ENCODE measurements around a stretch of chr7.

DNA sequence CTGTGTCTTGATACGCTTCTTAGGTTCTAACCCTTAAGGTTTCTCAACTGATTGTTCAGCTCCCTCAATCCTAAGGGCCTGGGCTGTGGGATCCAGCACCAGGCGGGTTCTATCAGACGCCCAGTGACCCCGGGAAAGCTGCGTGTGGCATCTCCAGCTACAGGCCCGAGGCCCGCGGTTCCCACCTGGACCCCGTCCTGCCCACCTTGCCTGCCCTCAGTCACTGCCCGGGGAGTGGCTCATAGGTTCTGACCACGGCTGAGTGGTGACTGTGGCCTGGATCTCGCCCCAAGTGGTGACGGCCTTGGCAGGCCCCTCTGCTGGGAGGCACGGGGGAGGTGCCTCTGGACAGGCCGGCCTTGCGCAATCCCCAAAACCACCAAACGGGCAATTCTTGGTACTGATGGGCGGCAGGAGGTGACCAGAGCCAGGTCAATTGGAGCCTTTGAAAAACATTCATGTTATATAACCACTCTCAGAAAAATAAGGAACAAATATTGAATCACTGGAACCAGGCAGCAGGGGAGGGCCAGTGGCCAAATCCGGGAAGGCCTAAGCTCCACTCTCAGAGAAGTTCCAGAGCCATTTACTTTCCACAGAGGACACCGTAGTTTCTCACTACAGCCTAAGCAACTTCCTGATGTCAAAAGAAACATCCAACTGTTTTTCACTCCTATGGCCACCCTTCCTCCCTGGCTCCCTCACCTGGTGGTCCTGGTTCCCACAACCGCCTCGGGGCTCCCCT, 83.4 kb downstream of the PRKAG2 start:
- RRBS = 73% methylated on average over 3 of the region's 22 CpGs

DNA sequence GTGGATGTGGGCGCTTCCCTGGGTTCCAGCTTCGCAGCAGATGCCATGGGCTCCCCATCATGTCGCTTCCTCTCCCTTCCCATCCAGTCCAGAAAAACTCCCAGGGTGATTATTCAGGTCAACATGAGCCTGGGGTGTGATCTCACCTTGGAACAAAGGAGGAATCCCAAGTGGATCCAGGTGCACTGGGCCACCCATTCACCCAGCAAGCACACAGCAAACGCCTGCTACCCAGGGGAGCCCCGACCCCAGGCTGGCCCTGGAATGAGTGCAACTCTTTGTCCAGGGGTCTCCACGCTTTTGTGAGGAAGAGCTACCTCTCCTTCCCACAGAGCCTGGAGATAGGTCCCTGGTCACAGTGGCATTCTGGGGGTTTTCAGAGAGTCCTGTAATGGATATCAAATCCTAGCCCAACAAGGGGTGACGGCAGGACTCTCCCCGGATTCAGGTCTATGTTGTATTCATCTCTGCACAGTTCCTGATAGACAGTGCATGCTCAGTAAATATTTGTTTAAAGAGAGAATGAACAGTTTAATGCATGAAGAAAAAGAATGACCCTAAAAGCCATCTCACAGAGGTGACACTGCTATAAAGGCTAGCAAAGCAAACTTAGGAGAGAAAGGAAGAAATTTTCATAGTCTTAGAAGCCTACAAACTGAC, 48.9 kb downstream of the PRKAG2 start:
- RRBS = no CpG with 5 or more reads among the region's 8 CpGs

GRCh38 chr7:151866633-151867095, 10.3 kb downstream of the PRKAG2 start:
- RRBS = no CpG with 5 or more reads among the region's 5 CpGs

- RRBS = no CpG with 5 or more reads among the region's 26 CpGs
These were observed 8.8 kb downstream of the PRKAG2 start for GRCh38 chr7:151867789-151868886.

GRCh38 chr7:152250637-152251416, 185.0 kb downstream of the KMT2C start:
- RRBS = no CpG with 5 or more reads among the region's 5 CpGs

DNA sequence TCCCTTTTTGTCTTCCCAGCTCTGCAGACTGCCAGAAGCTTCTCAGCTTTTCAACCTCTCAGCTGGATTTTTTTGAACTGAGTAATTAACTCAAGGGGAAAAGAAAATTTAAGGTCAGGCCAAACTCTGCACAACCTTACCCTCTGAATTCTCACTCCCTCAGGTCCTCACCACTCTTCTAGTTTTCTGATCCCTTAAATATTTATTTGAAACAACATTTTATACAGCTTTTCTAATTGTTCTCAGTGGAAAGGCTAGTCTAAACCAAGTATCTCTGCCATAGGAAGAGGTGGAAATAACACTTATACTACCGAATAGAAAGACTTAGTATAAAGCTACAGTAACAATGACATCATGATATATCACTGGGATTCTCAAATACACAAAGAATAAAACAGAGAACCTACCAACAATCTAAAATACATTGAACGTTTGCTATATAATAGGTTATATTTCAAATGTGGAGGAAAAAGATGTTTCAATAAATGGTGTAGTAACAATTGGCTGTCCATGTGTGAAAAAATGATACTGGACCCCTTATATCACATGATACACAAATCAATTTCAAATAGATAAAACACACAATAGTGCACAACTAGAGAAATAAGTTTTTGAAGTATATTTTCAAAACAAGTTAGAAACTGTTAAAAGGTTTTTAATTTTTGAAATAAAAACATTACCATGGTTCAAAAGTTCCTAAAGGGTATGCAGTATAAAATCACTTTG, 142.9 kb downstream of the KMT2C start:
- RRBS = no CpG with 5 or more reads among the region's 2 CpGs

DNA sequence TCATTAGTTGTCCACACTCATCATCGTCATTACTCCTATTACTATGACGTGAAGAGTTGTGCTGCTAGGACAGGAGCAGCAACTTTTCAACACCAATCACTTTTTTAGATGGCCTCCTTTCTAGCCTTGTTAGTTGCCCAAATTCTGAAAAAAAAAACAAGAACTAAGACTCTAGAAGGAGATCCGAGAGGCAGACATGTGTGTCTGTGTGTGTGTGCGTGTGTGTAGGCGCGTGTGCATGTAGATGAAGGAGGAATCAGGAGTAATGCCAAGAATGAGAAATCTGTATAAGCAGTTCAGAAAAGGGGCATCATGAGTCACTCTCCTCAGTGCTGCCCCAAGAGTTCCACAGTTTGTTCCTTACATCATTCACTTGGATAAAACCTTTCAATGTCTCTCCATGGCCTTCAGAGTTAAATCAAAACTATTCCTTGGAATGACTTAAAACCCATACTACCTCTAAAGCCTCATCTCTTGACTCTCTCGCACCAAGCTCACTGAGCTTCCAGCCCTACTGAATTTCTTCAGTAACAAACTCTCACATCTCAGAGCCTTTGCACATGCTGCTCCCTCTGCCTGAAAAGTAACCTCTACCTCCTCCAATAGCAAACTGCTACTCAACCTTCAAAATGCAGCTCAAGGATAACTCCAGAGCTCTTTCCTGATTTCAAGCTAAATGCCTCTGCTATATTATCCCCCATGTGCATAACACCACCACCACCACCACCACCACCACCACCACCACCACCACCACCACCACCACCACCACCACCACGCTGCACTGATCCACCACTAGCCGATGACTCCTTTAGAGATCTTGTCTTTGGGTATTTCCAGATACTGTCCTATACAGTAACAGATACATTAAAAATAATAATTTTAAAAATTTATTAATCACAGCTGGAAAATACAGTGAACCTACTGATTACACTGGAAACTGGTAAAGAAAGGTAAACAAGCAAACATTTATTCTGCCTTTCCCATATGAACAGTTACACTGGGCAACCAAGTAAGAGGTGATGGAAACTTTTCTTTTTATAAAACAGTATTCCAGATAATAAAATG, 51.6 kb downstream of the KMT2C start:
- RRBS = no CpG with 5 or more reads among the region's 9 CpGs

GRCh38 chr7:152397225-152397691, 38.5 kb downstream of the KMT2C start:
- RRBS = no CpG with 5 or more reads among the region's 3 CpGs

DNA sequence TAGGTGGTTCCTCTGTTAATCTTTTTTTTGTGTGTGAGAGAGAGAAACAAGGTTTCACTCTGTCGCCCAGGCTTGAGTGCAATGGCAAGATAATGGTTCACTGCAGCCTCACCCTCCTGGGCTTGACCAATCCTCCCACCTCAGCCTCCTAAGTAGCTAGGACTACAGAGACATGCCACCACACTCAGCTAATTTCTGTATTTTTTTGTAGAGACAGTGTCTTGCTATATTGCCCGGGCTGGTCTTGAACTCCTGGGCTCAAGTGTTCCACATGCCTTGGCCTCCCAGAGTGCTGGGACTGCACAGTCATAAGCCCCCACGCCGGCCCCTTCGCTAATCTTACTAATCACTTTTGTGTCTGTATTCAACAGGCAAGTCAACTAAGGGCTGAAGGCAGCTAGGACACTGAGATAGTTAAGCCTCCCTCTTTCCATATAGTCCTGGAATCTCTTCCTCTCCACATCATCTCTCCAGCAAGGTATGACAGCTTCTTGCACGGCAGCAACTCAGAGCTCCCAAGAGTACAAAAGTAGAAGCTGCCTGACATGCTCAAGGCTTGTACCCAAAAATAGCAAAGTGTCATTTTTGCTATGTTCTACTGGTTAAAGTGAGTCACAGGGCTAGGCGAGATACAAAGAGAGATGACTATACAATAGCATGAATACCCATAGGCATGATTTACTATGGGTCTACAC, 11.3 kb downstream of the KMT2C start:
- RRBS = 86% methylated on average over 2 of the region's 7 CpGs

GRCh38 chr7:152434149-152434822, 1.5 kb downstream of the KMT2C start:
- RRBS = no CpG with 5 or more reads among the region's 23 CpGs

DNA sequence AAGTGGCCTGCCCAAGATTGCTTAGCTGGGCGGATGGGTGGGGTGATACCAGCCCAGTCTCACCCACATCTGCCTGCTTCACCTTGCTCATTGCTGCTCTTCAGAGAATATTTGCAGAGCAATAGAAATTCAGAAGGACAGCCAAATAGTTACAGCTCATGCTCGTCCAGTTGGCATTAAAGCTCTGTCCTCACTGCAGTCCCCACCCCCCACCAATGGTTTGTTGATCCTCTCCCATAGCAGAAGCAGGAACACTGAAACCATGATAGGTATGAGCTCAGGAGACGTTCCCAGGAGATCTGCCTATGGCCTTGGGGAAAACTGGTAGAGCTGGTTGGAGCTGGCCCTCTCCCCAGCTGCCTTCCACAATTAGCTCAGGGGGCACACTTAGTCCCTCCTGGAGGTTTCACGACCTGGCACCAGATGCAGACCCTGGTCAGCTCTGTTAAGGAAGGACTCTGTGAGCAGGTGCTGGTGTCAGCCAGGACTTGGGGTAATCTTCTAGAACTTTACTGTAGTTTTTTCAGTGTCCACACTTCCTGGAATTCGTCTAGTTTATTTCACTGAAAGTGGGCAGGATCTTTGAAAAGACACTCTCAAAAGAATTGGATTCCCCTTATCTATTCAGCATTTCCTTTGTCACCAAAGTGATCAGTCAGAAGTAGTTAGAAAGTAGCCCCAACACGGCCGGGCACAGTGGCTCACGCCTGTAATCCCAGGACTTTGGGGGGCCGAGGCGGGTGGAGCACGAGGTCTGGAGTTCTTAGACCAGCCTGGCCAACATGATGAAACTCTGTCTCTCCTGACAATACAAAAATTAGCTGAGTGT, 68.7 kb upstream of the KMT2C start:
- RRBS = no CpG with 5 or more reads among the region's 11 CpGs

DNA sequence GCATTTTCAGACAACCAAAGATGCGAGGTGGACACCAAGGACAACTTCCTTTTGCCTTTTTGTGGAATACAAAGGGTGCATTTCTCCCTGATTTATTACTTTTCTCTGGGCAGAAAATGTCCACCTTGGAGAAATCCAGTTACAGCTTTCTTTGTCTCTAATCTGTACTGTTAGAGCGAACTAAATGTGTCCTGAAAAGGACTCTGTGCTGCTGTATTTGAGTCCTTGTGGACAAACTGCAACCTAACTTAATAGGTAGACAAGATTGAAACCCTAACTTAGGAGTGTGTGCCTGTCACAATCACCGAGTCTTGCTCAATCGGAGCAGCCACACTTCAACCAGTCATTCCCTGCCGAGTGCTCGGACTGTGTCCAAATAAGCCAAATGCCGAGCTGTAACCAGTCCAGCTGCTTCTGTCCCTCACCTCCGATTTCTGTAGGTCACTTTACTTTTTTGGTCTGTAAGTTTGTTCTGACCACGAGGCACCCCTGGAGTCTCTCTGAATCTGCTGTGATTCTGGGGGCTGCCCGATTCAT, 139.8 kb downstream of the ACTR3B start:
- RRBS = no CpG with 5 or more reads among the region's 10 CpGs

- RRBS = no CpG with 5 or more reads among the region's 17 CpGs
These were observed 639.4 kb upstream of the DPP6 start for GRCh38 chr7:153412798-153413280.

DNA sequence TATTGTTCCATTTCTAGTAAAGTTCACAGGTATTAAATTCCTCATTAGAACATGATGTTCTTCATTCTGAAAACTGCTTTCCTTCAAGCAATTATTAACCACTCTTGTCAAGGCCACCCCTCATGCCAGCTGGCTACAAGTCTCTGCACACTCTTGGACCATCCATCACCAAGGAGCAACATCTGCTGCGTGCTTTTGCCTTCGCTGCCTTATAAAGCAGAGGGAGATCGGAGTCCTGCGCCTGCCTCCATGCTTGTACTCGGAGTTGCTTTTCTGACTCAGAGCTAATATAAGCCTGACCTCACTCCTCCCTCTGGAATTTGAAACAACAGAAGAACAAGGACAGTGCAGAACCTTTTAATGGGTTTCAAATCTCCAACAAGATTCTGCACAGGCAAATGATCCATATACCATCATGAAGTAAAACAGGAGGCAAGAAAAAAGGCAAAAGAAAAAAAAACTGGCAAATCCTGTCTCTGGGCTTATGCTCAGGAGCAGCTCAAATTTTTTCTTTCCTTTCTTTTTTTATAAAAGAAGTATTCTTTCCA, 529.8 kb upstream of the DPP6 start:
- RRBS = no CpG with 5 or more reads among the region's 5 CpGs

GRCh38 chr7:154892662-154893296, 110.1 kb downstream of the PAXIP1 start:
- RRBS = 26% methylated on average over 12 of the region's 31 CpGs

GRCh38 chr7:154927477-154927861, 75.5 kb downstream of the PAXIP1 start:
- RRBS = no CpG with 5 or more reads among the region's 3 CpGs

GRCh38 chr7:154928349-154929028, 74.4 kb downstream of the PAXIP1 start:
- RRBS = no CpG with 5 or more reads among the region's 17 CpGs

DNA sequence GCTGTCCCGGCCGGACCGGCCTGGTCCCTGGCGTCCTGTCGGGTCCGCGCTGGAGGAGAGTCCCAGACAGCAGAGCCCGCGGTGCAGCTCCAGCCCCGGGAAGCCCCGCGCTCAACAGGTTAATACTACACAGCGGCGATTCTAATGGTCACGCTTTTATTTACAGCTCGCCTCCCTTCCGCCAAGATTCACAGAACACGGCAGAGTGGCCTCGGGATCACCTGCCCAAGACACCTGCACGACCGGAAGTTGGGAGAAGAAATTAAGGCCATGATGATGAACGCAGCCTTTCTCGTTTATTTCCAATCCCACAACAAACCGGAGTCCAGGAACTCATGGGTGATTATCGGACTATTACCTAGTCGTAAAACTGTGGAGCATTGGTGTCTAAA, 868 bp upstream of the PAXIP1 start:
- RRBS = 1% methylated on average over 9 of the region's 26 CpGs

DNA sequence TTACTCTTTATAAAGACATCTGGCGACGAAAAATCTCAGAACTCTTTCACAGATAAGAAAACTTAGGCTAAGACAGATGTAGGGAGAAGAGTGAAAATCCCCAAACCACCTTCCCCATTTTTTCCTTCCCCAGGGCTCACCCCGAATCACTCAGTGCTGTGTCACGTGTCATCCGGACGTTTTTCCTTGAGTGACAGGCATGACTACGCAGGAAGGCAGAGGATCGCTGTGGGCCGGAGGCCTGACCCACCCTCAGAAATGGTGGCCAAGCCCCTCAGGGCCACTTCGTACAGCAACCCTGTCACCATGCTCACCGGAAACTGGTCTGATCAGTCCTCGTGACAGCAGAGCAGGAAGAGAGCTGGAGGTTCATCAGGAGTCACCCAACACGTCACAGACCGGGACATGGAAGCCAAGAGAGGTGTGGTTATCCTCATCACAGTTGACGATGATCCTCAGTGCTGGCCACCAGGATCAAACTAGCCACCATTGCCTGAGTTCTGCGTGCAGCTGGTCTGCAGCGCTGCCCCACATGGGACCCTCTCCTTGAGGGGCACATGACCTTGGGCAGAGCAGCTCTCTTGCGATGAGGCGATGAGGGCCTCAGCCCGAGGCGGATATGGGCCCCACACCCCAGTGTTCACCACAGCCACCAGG, 99.4 kb upstream of the INSIG1 start:
- RRBS = 81% methylated on average over 10 of the region's 21 CpGs

DNA sequence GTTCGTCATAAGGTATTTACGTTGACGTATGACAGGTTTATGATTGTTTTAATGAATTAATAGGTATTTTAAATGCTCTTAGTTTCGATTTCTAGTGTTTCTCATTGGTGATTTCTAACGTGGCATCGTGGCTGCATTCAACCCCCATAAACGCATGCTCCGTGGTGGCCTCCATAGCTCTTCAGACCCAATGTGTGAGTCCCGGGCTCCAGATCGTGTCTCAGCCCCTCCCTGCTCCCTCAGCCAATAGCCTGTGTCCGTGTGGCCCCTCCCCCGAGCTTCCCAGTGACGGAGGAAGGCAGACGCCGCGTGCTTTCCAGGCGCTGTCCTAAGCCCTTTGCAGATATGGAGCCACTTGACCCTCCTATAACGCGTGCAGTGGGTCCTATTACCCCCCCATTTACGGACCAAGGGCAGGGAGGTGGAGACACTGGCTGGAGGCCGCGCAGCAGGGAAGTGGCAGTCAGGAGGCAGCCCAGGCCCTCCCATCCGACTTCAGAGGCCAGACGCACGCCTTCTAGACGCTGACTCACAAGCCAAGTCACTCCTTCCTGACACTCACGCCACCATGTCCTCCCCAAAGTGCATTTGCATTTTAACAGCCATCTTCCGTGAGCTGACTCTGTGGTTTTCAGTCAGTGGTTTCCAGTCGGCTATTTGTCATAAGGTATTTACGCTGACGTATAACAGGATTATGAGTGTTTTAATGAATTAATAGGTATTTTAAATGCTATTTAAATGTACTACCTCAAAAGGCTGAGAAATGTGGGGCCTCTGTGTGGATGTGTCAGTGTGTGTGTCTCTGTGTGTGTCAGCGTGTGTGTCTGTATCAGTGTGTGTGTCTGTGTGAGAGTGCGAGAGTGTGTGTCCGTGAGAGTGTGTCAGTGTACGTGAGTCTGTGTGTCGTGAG, 92.3 kb upstream of the INSIG1 start:
- RRBS = no CpG with 5 or more reads among the region's 36 CpGs

Data from aortic smooth muscle cell (primary cell).